Metastatic Liver Carcinoma in the Adrenal Gland (tissue), 2 donors: ENCODE measurements around a stretch of chr2.

GRCh38 chr2:100653547-100654323 lies 90.9 kb downstream of the PDCL3 start:
- PRO-cap, 2 experiments = no peak in any of the 2 experiments

GRCh38 chr2:100823138-100824016 lies 3.4 kb downstream of the NPAS2 start:
- PRO-cap, 2 experiments = no peak in any of the 2 experiments

DNA sequence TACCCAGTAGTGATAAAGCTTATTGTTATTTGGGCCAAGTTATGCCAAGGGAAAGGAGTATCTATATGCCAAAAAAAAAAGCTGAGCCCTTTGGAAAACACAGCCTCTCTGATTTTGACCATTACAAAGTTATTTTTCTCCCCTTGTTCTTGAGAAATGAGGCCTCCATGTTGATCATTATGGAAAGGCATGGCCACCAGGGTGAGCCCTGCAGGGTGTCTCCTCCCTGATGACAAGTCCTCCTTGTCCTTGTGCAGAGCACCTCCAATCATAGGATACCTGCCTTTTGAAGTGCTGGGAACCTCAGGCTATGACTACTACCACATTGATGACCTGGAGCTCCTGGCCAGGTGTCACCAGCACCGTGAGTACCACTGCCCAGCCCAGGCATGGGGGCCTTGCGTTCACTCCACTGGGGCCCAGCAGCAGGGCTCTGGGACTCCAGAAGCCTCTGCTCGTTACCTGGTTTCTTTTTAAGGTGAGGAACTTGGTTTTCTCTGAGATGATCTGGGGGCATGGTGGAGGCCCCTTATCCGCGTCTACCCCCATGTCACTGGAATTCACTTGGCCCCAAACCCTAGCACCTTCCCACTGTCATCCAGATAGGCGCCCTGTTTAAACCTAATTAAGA lies 36.6 kb upstream of the RPL31 start:
- PRO-cap, 2 experiments = no peak in any of the 2 experiments

DNA sequence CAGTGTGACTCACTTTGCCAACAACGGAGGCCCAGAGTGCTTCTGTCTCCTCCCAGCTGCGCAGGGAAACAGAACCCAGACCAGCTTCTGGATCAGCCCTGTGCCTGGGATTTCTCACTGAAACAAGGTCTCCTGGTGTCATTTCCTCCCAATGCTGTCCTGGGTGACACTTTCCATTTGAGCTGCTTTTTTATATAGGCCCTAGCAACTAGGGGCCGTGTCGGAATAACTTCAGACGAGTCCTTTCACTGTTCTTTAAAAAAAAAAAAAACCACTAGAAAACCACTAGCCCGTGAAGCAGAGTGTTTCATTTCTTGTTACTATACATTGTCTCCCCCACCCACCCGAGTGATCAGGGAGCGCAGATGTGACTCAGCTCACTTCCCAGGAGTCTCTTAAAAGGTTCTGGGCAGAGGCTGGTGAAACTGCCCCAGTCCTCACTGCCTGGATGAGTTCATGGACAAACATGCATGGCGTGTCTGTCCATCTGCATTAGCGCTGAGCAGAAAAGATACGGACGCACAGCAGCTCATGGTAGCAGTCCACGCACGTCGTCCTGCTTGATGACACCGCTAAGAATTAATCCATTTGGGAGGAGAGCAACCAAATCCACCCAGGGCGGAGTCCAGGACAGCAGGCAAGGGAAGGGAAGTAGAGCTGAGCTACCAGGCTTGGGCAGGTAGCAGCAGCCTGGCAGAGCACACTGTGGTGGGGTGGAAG lies 25.1 kb upstream of the RPL31 start:
- PRO-cap, 2 experiments = no peak in any of the 2 experiments

DNA sequence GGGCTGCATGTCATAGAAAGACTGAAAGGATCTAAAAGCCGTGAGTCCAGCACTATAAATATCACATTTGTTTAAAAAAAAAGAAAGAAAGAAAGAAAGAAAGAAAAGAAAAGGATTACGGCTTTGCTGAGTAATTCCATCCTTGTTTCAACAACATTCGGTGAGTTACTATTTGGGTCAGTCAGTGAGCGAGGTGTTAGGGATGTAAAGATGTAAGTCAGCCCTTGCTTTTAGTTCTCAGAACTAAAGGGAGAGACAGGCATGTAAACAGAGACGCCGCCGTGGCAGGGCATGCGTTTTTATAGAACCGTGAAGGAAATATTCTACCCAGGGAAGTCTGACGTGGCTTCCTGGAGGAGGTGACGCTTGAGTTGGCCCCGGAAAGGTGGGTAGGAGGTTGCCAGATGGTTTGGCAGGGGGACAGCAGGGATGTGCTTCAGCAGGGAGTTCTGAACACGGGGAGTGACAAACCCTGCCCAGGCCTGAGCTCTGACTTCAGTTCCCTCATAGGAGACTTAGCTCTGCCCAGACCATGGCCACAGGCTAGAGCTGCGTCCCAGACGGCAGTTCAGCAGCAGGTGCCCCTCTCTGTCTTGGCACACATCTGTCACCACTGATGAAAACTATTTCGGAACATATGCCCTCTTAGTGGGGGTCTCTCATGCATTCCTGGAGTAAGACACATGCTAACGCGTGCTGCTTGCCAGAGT lies 23.5 kb upstream of the RPL31 start:
- PRO-cap, 2 experiments = no peak in any of the 2 experiments

DNA sequence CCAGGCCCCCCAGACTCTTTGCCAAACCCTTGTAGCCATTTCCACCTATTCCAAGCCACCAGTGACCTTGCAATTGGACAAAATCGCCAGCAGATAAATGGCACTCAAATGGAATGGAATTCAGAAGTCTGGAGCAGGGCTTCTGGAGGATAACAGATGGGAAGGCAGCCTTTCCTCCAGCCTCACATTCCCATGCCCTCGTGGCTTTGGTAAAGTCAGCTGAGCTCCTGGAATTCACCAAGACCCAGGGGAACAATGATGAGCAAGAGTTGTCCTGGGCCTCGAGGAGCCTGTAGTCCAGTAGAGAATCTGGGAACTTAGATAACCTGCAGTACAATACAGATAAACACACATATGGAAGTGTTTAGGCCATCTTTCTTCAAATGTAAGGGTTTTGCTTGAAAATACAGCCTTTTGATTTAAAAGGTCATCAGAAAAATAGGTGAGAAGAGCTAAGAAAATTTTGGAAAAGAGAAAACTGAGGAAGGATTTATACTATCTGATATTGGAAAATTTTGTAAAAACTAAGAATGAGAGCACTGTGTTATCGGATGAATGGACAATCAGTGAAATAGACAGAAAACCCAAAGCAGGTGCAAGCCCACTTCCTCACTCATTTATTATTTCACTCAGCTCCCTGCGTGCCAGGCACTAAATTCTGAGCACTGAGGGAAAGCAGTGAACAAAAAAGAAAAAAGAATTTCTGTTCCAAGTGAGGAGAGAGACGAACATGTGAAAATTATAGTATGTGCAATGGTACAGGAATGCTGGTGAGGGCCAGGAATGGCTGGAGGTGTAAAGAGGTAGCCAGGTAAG lies 12.9 kb upstream of the RPL31 start:
- PRO-cap, 2 experiments = no peak in any of the 2 experiments

DNA sequence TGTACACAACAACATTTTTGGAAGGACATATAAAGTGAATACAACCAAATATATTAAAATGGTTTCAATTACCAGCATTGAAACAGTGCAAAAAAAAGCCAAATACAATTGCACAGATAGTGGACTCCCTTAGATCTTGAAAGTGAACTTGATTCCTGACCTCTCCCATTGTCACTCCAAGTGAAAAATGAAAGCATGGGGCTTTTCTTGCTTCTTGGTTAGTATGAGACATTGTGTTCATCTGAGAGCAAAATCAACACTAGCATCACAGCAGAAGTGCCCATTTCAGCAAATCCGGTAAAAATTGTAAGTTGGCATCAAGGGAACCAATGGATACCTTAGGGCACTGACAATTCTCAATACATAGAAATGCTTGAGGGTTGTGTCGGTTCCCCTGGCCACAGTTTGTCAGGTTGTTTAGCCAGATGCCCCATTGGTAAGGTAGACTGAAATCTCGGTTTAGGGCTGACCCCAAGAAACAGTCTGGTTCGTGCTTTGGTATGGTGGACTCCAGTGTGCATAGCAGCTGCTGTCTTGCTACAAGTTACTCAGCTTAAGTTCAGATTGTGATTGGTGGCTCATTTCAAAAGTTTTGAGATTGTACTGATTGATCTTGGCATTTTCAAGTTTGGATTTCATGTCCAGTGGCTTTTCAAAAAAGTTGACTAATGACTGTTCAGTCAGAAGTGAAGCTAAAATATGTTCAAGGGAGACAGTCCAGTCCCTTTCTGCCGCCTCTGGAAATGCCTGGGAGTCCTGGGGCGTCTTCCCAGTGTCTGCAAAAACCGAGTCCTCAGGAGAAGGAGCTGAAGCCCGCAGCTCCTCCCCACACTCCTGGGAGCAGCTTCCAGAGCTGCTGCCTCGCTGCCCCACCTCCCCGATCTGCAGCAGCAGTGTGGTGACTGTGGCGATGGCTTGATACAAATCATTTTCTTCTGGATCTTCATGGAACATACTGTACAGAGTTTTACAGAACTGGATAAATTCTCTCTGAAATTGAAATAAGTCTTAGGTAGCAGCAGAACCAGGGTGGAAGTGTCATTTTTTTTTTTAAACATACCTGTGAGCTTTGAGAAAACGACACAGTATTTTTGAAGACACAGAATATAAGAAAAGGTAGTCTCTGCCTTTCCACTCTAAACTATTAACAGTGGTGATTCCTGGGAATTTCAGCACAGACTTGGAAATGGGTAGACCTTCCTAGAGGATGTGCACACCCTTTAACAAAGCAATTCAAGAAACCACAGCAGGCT lies 5.6 kb downstream of the RPL31 start:
- PRO-cap, 2 experiments = no peak in any of the 2 experiments

DNA sequence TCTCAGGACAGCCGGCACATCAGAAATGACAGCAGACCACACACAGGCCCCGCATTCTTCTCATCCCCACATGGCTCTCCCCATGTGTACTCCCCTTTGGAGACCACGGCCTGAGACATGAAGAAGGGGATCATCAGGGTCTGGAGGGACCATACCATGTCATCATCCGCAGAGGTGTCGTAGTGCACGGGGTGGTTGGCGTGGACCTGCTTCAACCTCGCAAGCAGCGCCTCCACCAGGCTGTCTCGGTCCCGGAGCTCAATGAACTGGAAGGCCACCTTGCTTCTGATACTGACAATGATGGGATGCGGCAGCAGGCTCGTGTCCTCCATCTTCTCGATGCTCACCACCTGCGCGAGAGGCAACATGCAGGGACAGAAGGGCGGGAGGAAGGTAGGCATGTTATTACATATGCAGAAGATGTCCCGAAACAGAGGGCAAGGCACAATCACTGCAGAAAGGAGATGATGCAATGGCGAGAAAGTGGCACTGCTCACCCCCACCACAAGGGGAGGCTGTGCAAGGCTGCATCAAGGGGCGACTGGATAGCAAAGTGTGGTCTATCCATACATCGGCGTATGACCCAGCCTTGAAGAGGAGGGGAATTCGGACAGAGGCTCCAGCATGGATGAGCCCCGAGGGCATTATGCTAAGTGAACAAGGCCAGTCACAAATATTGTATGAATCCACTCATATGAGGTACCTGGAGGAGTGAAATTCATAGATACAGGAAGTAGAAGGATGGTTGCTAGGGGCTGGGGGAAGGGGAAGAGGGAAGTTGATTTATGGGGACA lies 36.4 kb downstream of the RPL31 start:
- PRO-cap, 2 experiments = no peak in any of the 2 experiments

GRCh38 chr2:101080087-101081074 lies 70.8 kb downstream of the TBC1D8 start:
- PRO-cap, 2 experiments = no peak in any of the 2 experiments

- PRO-cap, 2 experiments = no peak in any of the 2 experiments
These were observed 41.5 kb downstream of the TBC1D8 start for GRCh38 chr2:101109461-101110251.

DNA sequence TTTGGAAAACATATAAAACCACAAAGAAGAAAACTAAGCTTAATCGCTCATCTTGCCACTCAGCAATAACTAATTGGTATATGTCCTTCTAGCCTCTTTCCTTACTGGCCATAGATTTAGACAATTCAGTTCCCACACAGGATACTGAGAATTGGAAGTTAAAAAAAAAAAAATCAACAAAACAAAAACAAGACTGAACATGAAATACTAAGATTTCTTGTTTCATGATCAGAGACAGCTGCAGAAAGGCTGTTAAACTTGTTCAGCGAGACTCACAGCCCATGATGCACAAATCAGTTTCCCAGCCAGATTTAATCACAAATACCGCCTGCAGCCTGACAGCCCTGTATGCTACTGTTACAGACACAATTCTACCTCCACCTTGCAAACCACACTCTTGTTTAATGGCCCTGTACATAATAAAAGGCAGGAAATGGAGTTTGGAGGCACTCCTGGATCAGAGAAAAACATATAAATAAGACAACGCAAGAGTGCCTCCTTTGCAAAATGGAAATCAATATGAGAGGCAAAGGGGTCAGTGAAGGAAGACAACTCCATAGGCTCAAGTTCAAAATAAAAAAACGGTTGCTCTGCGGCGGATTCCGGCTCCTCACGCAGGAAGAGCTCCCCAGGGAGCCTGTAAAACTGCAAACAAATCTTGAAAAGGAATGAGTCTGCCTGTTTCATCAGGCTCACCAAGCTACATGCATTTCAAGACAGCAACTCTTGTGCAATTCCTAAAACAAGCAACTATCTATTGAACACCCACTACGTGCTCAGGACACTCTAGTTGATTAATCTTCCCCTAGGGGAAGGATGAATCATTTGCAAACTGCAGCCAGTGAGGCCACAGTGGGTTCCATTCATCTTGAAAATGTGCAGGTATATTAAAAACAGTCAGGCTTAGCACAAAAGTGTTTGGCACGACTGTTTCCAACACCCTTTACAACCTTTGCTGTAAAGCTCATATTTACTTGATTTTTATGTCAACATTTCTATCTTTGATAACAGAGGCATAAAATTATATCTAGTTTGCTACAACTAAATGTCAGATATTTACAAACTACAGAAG lies 37.6 kb downstream of the TBC1D8 start:
- PRO-cap, 2 experiments = no peak in any of the 2 experiments

DNA sequence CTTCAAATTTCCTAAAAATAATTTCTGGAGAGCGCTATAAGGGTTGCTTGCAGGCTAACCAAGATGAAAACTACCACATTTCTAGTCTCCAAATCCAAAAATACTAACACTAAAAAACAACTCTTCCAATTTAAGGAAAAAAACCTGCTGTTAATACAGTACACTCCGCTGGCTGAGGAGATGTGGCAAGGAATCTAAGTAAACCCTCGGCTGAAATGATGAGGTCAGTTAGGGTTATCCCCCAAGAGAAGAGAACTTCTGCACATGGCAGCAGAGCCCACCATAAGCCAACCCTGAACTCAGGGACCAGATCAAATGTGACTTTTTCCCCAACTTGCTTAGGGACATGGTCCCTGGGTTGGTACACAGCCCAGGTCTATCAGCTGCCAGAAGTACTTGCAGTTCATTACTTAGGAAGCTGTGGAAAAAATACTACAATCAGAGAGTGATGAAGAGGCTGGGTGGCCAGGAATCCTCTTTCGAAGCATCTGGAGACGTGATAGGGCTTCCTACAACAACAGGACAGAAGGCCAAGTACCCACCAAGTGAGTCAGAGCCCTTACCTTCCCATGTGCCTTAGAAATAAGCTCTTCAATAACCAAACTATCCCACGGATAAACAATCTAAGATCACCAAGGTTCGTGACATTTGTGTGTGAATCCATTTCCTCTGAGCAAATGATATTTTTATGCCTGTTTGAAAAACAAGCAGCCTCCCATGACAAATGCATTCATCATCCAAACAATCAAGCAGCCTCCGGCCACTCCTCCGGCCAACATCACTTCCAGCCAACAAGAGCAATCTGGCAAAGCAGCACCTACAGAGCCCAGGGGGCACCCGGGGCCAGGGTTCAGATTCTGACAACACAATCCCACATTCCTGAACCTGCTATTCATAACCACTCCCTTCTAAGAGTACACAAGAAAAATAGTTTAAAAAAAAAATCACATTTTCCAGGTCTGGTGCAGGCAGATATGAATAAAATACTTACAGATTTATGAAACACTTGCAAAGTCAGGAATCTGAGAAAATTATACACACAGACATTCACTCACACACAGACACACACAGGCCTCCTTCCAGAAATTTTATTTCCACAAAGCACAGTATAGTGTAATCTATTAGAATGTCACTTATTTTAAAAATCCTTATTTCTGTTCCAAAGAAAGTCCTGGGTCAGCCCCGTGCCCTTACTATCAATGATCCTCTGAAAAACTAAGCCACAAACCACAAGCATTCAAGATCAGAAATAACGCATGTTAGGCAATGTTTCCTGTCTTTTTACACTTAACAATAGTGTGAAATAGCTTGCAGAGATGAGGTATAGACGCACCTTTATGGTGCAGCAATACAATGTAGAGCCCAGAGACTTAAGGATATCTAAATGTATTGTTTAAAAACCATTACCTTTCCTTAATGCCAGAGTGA lies 26.3 kb downstream of the TBC1D8 start:
- PRO-cap, 2 experiments = no peak in any of the 2 experiments

- PRO-cap, 2 experiments = no peak in any of the 2 experiments
These were observed 22.7 kb upstream of the TBC1D8 start for GRCh38 chr2:101173818-101174397.

- PRO-cap, 2 experiments = peak in 2 of 2 experiments; most common plus-strand start chr2:101207609 (in 2); most common minus-strand start chr2:101207419 (in 2)
These were observed 45.4 kb upstream of the CNOT11 start for GRCh38 chr2:101207189-101207785.

- PRO-cap, 2 experiments = peak in 2 of 2 experiments; most common plus-strand start chr2:101233057 (in 2); most common minus-strand start chr2:101232862 (in 2)
These were observed 19.9 kb upstream of the CNOT11 start for GRCh38 chr2:101232693-101233187.

DNA sequence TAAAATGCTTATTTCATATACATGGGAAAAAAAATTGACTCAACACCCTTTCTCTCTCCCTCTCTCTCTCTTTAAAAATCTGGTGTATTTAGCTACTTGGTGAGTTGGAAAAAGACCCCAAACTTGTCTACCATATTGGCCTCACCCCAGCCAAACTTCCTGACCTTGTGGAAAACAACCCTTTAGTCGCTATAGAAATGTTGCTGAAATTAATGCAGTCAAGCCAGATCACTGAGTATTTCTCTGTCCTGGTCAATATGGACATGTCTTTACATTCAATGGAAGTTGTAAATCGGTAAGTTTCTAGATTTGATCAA lies 13.9 kb downstream of the CNOT11 start:
- PRO-cap, 2 experiments = no peak in any of the 2 experiments

GRCh38 chr2:101268463-101268743 lies 15.7 kb downstream of the CNOT11 start:
- PRO-cap, 2 experiments = no peak in any of the 2 experiments

GRCh38 chr2:101305547-101306144 lies 2.9 kb downstream of the RNF149 start:
- PRO-cap, 2 experiments = no peak in any of the 2 experiments

DNA sequence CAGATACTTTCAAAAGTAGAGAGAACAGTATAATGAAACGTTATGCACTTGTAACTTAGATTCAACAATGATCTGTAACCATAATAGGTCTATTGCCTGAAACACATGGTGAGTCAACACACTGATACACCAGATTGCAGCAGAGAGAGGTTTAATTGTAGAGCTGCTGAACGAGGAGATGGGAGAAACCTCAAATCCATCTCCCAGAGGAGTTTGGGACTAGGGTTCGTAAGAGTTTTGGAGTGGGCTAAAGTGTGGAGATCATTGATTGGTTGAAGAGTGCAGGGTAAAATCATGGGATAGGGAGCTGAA lies 2.5 kb upstream of the RNF149 start:
- PRO-cap, 2 experiments = no peak in any of the 2 experiments

DNA sequence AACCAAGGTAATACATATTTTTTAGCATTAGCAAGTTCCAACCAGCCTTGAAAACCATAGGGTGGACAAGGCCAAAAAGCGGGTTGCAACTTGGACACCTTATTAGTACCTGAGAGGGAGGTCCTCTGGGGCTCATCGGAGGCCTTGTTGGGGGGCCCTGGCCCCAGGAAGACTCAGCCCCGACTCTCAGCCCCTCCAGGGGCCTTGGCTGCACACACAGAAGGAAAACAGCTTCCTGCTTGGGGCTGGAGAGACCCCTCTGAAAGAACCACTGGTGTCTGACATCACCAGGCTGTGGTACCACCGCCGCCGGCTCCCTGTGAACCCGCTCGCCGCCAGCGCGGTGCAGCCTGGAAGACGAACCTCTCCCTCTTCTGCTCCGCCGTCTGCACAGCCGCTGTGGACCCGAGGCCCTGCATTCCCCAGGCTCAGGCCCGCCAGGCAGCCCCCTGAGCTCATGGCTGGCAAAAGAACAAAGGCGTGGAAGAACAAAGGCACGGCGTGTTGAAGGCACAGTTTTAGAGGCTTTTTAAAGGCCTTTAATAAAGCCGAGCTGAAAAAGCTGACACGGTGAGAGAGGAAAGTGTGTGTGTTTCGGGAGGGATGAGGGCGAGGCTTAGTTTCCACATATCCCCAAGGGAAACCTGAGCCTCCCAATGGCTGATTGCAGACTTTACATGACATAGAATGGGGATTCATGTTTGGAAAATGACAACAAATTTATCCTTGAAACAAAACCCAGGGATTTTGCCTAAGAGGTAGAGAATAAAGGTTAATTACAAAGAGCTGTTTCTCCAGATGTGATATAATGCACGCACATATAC lies 40.0 kb downstream of the RFX8 start:
- PRO-cap, 2 experiments = no peak in any of the 2 experiments